Left common carotid artery plus branches (tissue), 1 donor: ENCODE measurements around a stretch of chr10.

- PRO-cap: no peak
Observed at GRCh38 chr10:91557262-91557663, 75.6 kb downstream of the PPP1R3C start.

DNA sequence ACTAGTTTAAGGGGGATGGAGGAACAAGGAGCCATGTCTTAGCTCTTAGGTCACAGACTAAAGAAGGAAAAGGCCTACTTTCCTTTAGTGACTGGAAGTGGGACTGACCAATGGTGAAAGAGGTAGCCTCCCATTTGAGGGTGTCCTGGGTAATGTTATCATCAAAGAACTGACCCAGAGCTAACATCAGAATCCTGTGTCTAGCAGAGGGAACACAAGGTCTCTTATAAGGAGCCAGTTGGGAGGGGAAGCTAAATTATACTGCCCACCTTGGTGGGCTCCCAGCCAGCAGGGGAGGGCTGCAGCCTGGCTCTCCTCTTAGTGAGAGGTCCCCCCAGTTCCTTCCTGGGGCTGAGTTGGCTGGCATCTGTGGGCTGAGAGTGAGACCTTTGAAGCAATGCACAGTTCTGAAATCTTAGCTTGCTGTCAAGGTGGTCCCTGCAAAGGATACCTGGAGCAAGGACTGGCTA, 67.4 kb downstream of the PPP1R3C start:
- PRO-cap: no peak

GRCh38 chr10:91839903-91840907, 42.0 kb downstream of the TNKS2 start:
- PRO-cap: no peak

DNA sequence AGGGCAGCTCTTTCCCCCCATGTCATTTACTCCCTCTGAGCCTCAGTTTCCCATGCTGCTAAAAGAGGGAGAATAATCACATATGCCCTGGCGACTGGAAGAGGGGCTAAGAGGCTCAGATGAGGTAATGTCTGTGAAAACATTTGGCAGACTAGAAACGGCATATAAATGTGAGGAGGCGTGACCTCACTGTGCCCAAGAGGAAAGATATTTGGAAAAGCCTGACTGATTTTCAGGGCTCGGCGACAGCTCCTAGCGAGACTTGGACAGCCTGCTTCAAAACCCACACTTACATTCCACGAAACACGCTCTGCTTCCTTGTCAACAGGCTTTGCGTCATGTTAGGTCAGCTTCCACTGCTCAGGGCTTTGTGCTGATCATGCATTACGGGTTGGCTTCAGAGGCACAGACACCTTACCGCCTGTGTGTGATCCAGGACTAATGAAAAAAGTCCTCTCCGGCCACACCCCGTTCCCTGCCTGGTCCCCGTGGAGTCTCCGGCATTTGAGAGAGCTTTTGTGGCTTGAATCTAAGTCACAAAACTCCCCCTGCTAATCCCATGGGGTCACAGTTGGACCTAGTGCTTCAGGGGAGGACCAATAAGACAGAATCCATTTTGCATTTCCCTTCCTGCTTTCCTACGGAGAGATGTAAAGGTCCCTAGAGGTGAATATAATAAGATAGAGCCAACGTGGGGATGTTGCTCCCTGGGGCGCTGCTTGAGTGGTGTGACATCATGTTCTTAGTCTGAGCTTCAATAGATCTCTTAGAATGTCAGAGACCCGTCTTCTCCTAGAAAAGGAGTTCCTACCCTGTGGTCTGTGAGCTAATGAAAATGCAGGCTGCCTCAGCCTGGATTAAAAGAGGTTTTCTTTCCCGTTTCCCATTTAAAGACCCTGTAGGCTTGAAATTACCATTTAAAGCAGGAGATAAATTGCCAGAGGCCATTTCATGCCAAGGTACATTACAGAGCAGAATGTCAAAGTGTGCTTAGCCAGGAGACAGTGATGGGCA, 25.5 kb downstream of the FGFBP3 start:
- PRO-cap: unidirectional peak, plus-strand start at position 384 of the sequence

DNA sequence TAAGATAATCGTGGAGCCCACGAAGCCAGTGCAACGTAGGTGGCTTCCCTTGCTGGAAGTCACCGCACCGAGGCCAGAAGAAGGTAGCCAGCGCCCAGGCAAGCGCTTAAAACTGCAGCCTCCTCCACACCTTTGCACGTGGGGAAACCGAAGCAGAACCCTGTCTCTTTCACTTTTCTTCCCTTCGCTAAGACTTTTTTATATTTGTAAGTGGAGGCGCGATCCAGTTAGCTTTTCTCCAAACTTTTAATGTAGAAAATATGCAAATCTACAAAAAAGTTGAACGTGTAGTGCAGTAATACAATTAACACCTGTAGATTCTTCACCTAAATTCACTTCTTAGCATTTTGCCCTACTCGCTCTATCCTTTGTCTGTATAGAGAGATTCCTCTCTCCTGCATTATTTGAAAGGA, 21.5 kb downstream of the FGFBP3 start:
- PRO-cap: no peak

DNA sequence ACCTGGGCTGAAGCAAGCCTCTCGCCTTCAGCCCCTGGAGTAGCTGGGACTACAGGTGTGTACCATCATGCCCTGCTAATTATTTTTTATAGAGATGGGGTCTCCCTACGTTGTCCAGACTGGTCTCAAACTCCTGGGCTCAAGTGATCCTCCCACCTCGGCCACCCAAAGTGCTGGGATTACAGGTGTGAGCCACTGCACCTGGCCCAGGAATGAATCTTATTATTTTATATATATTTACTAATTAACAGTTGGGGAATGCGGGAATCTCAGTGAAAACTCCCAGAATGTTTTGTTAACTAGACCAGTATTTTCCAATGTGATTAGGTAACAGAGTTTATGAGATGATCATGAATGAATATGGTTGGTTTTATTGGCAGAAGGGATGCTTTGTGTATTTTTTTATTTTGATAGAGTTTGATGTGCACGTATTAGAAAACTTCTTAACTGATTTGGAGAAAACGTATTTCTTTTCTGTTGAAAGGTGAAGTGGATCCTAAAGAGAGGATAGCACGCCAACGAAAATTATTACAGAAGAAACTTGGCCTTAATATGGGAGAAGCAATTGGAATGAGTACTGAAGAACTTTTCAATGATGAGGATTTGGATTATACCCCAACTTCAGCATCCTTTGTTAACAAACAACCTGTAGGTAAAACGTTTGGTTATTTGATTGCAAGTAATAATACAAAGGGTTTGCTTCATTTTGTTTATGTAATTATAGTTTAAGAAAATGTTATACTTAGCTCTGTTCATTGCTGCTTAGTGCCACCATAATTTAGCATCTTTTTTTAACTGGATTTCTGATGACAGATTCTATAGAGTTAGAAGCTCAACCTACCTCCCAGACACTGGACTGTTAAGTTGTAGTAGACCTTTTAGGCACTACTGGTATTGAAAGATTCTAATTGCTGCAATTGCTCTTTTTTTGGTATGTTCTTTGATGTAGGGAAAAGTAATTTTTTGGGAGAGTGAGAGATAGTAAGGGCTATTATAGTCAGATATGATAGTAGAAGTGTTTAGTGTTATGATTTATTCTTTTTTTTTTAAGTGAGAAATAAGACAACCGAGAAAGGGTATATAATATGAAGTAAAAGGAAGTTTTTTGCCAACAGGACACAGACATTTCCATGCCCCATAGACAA, 27.7 kb downstream of the BTAF1 start:
- PRO-cap: no peak

DNA sequence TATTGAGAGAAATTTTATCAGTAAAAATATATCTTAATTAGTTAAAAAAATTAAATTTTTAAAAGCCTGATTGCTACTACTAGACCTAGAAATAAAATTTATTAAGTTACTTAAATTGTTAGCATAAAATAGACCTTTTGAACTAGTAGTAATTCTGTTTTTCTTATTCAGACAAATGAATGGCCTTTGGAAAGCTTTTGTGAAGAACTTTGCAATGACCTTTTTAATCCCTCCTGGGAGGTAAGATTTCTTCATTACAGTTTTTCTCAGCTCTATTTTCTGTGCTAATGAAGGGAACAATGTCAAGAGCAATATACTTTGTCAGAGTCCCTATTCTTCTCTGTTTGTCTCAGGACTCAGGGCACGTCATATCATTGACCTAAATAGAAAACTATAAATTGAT, 33.5 kb downstream of the BTAF1 start:
- PRO-cap: no peak

DNA sequence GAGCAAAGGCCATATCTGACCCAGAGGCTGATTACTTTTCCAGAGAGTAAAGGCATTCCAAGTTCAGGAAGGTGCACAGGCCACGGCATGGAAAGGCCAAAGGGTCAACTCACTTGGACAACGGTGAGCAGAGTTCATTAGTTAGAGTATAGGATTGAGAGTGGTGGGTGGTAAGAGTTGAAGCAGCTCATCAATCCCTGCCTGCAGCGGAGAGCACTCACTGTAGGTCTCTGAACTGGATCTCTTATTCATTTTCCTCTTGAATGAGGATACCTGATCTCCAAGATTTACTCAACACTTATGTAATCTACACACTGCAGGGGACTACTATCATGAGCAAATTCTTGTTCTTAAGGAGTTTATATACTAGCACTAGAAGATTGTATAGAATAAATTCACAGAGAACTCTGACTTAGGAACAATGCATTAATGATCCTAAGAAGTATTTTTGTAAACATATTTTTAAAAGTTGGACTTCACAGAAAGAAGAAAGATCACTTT, 168.6 kb downstream of the CPEB3 start:
- PRO-cap: no peak

GRCh38 chr10:92239537-92240282, 51.2 kb downstream of the CPEB3 start:
- PRO-cap: no peak

DNA sequence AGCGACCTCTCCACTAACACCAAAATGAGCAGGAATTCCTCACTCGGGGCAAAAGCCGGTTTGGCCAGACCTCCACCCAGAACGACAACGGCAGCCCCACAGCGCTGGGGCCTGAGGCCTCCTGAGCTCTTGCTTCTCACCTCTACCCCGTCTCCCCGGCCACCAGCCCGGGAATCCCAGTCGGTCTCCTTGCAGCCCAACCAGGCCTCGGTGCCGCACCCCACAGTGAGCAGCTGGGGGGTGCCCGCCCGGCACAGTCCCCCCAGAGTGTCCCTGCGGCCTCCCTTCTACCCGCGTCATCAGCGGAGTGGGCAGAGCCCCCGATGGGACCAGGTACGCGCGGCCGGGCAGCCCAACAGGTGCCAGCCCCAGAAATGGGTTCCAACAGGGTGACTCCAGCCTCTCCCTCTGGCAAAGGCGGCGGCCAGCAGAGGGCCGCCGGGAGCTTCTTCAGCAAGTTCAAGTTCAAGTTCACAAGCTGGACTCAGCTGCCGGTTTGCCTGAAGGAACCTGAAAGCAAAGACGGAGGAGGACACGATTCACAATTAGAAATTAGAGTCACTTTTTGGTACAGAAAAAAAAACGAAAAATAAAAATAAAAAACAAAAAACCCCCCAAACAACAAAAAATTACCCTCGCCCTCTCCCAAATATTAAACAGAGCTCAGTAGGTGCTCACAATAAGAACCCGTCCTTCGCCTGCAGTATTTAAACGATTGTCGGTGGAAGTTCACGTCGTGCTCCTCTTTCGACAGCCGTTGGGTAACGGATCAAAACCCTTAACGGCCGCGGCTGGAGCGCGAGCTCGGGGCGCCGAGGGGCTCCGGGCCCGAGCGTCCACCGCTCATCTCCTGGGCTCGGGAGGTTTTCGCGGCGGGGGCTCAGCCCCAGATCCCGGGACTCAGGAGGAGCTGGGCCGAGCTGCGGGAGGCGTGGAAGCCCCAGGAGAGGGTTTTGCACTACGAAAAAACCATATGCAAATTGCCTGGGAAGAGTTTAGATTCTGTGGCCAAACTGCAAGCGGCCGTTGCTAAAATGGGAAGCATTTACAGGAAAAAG, 129.2 kb downstream of the MARCHF5 start:
- PRO-cap: no peak

DNA sequence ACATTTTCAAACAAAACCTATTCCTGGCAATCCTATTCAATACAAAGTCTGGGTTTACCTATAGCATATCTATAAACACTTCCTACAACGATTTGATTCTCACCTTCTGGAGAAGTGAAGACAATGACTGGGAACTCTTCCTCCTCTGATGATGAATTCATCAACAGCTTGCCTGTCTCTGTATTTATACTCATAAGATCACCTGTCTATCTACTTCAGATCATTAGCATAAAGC, 32.8 kb downstream of the IDE start:
- PRO-cap: no peak

GRCh38 chr10:92695060-92695834, 5.5 kb downstream of the HHEX start:
- PRO-cap: no peak

- PRO-cap: no peak
Observed at GRCh38 chr10:92809835-92810126, 38.5 kb upstream of the EXOC6 start.

- PRO-cap: no peak
Observed at GRCh38 chr10:92927864-92928683, 79.8 kb downstream of the EXOC6 start.

GRCh38 chr10:93060270-93060609, 358 bp upstream of the CYP26C1 start:
- PRO-cap: no peak

GRCh38 chr10:93181149-93181802, 107.6 kb downstream of the CYP26A1 start:
- PRO-cap: no peak

DNA sequence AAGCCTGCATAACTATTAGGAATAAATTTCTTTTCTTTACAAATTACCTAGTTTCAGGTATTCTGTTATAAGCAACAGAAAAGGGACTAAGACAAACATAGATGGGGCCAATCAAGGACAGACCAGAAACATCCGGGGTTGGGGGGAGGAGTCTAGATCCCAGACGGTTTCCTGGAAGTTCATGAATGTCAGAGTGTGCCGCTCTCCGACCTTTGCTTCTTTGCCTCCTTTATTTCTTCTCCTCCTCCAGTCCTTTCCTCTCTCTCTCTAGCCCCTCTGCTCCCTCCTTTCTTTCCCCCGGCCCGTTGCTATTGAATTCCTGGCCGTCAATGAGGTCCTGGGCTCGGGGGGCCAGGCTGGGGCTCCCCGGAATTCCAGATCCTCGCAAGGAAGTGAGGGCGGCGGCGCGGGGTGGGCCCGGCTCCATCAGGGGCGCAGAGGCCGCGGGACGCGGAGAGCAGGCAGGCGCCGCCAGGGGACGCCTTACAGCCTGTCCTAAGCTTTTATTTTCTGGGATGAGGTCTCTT, 147.0 kb downstream of the CYP26A1 start:
- PRO-cap: no peak

- PRO-cap: no peak
Observed at GRCh38 chr10:93440618-93441303, 41.4 kb downstream of the MYOF start.

GRCh38 chr10:93499783-93500302, 3.4 kb downstream of the CEP55 start:
- PRO-cap: no peak

- PRO-cap: no peak
Observed at GRCh38 chr10:93753669-93754127, 4.0 kb upstream of the LGI1 start.